ENCODE measurements around the gene PGM3.

GRCh38 chr6:81910519-81910893 is 158.0 kb upstream of the TENT5A start:
- PRO-cap, 4 experiments, result no peak in any of the 4 experiments
- RAMPAGE, long total RNA, 2 experiments, result no peak in any of the 2 experiments
- RRBS, result no CpG with 5 or more reads among the region's 3 CpGs

- PRO-cap, 4 experiments, result no peak in any of the 4 experiments
- RAMPAGE, long total RNA, 2 experiments, result no peak in any of the 2 experiments
Measured at GRCh38 chr6:81933827-81934078, 181.3 kb upstream of the TENT5A start.

GRCh38 chr6:81937169-81938143 is 185.0 kb upstream of the TENT5A start:
- PRO-cap, 4 experiments, result no peak in any of the 4 experiments
- RAMPAGE, long total RNA, 2 experiments, result no peak in any of the 2 experiments
- RRBS, result no CpG with 5 or more reads among the region's 6 CpGs

DNA sequence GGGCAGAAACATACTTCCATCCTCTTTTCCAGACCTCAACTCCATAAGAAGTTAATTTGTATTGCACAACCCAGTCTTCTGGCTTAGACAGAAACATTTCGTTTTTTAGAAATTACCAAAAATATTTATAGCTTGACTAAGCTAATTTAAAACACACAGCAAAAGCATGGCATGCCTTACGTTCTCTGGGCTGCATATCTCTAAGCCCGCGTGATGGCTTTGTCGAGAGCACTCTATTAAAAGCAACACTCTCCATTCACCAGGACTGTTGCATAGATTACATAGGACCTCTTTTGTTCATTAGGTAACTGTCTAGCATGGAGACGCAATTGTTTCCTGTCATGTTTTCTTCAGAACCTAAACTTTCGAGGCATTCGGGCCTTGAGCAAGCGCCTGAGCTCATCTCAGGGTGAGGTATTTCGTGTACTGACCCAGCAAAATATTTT is 104.5 kb downstream of the IBTK start:
- PRO-cap, 4 experiments, result no peak in any of the 4 experiments
- RAMPAGE, long total RNA, 2 experiments, result no peak in any of the 2 experiments
- RRBS, result no CpG with 5 or more reads among the region's 10 CpGs

- PRO-cap, 4 experiments, result no peak in any of the 4 experiments
- RAMPAGE, long total RNA, 2 experiments, result start-site peak on the minus strand in 1 of 2 experiments, at chr6:82172392-82172511 at its widest, 9 reads per replicate
- RRBS, result no CpG with 5 or more reads among the region's 3 CpGs
Measured at GRCh38 chr6:82172298-82172554, 75.3 kb downstream of the IBTK start.

GRCh38 chr6:82223781-82224474 is 23.6 kb downstream of the IBTK start:
- PRO-cap, 4 experiments, result no peak in any of the 4 experiments
- RAMPAGE, long total RNA, 2 experiments, result no peak in any of the 2 experiments
- RRBS, result no CpG with 5 or more reads among the region's 5 CpGs

GRCh38 chr6:82558524-82559071 is 195.0 kb downstream of the TPBG start:
- PRO-cap, 4 experiments, result no peak in any of the 4 experiments
- RAMPAGE, long total RNA, 2 experiments, result no peak in any of the 2 experiments
- RRBS, result no CpG with 5 or more reads among the region's 22 CpGs

DNA sequence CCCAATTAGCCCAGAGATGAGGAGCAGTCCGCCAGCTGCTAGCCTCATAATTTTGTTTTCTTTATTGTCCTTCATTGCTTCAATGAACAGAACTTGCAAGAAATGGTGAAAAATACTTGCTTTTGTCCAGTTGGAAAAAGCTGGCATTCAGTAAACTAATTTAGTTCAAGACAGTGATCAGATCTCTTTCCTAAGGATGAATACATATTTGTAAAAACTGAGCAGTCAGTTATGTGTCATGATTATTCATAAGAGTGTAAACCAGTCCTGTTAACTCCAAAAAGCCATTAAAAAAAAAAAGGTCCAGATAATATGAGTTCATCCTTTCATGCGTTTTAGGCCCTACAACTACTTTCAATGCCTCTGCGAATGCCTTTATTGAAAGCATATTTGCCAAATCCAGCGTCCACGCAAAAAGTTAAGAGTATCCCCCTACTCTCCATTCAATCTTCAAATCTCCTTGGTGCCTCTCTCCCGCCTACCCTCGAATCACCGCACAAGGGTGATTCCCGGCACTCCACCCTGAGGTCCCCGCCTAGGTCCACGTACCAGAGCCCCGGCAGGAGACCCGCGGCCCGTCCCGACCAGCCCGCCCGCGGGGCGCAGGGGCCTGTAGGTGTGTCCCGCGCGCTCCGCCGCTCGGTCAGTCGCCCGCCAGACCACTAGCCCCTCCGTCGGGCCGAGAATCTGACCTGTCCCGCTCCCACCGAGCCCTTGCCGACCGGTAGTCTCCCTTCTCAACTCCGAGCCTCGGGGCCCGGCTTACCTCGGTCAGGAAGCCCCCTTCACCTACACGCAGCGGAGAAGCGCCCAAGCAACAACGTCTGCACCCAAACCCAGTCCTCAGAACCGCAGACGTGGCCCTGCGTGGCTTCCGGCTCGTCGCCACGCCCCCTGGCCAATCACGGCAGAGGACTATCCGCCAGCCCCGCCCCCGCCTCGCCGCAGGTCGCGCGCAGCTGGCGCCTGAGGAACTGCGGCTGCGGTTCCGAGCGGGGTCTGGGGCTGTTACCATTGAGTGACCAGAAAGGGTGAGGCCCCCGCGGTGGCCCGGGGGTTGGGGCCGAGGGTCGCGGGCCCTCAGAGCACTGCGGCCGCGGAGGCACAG is at the start of gene PGM3:
TSS of gene PGM3 (minus strand) at position 853 of the 1,108 bp plus-strand sequence.
- PRO-cap, 4 experiments, result peak in 4 of 4 experiments; most common plus-strand start position 947 of the sequence (in 2); most common minus-strand start position 845 of the sequence (in 2)
- RAMPAGE, long total RNA, 2 experiments, result start-site peak on the plus strand in 1 of 2 experiments, centred at position 952 of the sequence, 345 reads per replicate; start-site peak on the minus strand in 1 of 2 experiments, centred at position 849 of the sequence, 273 reads per replicate
- RRBS, result 2% methylated on average over 17 of the region's 73 CpGs

GRCh38 chr6:83511788-83512170 is 555 bp upstream of the PRSS35 start:
- PRO-cap, 4 experiments, result no peak in any of the 4 experiments
- RAMPAGE, long total RNA, 2 experiments, result no peak in any of the 2 experiments
- RRBS, result 6% methylated on average over 3 of the region's 14 CpGs

- PRO-cap, 4 experiments, result no peak in any of the 4 experiments
- RAMPAGE, long total RNA, 2 experiments, result no peak in any of the 2 experiments
- RRBS, result no CpG with 5 or more reads among the region's 5 CpGs
Measured at GRCh38 chr6:83943559-83944201, 84.2 kb downstream of the CYB5R4 start.

DNA sequence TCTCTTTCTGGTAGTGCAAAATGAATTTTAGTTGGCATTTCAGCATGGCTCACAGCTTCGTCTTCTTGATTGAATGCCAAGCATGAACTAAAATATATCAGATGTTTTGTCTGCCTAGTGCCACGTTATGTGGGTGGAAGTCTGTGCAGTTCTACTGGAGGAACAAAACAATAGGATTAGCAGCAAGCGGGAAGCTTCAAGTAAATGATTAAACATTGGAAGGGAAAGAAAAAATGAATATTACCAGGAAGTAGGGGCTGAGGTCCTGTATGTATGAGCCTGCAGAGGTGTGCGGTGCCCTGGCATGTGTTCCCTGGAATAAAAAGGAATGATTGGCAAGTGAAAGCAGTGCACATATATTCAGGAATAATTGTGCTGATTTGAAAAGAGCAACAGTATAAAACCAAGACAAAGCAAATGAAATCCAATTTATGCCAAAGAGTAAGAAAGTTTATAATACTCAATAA is 6.7 kb upstream of the MRAP2 start:
- PRO-cap, 4 experiments, result no peak in any of the 4 experiments
- RAMPAGE, long total RNA, 2 experiments, result no peak in any of the 2 experiments
- RRBS, result no CpG with 5 or more reads among the region's 4 CpGs

- PRO-cap, 4 experiments, result no peak in any of the 4 experiments
- RAMPAGE, long total RNA, 2 experiments, result start-site peak on the minus strand in 1 of 2 experiments, at chr6:84163225-84163396 at its widest, 5 reads per replicate
- RRBS, result no CpG with 5 or more reads among the region's 2 CpGs
Measured at GRCh38 chr6:84163024-84163615, 64.3 kb downstream of the CEP162 start.

GRCh38 chr6:84411367-84411740 is 183.9 kb upstream of the CEP162 start:
- PRO-cap, 4 experiments, result peak in 1 of 4 experiments; most common minus-strand start chr6:84411494 (in 1)
- RAMPAGE, long total RNA, 2 experiments, result no peak in any of the 2 experiments
- RRBS, result no CpG with 5 or more reads among the region's 1 CpG

- PRO-cap, 4 experiments, result no peak in any of the 4 experiments
- RAMPAGE, long total RNA, 2 experiments, result no peak in any of the 2 experiments
- RRBS, result 63% methylated on average over 2 of the region's 18 CpGs
Measured at GRCh38 chr6:85061721-85062177, 297.4 kb upstream of the TBX18 start.

DNA sequence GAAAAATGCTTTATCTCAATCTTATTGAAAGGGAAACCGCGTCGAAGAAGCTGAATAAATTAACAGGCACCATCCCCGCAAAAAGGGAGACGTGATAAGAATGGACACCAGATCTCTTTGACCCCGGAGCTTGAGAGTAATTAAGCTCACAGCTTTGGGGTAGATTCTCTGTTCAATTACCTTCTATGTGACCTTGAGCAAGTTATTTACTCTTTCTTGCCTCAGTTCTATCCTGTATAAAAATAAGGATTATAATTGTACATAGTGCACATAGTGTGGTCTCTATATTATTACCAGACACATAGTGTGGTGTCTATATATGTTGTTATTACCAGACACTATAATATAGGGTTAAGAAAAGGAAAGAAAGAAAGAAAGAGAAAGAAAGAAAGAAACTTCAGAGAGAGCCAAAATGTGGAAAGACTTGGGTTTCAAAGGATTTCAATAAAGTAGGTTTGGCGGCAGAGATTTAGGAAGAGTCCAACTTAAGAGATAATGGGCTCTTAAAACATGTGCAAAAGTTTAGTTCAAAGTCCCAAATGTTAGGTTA is 1.1 kb downstream of the NT5E start:
- PRO-cap, 4 experiments, result no peak in any of the 4 experiments
- RAMPAGE, long total RNA, 2 experiments, result start-site peak on the plus strand in 1 of 2 experiments, centred at position 304 of the sequence, 15 reads per replicate
- RRBS, result no CpG with 5 or more reads among the region's 7 CpGs

GRCh38 chr6:85471113-85471745 is 21.3 kb downstream of the NT5E start:
- PRO-cap, 4 experiments, result no peak in any of the 4 experiments
- RAMPAGE, long total RNA, 2 experiments, result no peak in any of the 2 experiments
- RRBS, result no CpG with 5 or more reads among the region's 4 CpGs

DNA sequence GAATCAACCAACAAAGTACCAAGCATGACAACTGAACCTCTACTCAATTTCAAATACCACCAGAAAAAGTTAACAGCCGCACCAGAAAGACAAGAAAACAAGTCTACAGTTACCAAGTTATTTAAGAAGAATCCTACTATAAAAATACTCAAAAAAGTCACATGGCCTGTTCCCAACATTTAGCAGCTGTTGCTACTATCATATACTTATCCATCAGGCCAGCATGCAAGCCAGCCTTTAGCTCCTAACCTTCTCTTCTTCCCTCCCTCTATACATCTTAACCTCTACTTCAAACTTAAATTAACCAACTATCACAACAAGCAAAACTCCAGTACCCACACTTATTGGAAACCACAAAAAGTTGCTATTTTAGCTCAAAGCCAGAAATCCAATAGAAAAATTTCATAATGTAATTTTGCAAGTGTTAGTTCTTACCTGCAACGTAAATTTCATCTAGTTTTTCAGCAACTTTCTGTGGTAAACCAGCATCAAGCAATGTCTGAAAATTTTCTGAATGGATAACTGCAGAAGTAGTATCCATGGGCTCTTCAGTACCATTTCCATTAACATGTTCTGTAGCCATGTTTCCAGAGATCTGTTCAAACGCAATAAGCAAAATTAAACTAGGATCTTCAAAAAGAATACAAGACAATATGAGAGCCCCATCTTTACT is 1.7 kb downstream of the SYNCRIP start:
- PRO-cap, 4 experiments, result no peak in any of the 4 experiments
- RAMPAGE, long total RNA, 2 experiments, result no peak in any of the 2 experiments
- RRBS, result no CpG with 5 or more reads among the region's 3 CpGs

DNA sequence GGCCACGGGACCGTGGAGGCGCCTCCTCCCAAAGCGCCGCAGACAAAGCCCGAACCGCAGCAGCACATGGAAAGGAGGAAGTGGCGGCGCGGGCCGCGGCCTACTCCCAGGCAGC is 282 bp downstream of the SYNCRIP start:
- PRO-cap, 4 experiments, result no peak in any of the 4 experiments
- RAMPAGE, long total RNA, 2 experiments, result no peak in any of the 2 experiments
- RRBS, result no CpG with 5 or more reads among the region's 12 CpGs

DNA sequence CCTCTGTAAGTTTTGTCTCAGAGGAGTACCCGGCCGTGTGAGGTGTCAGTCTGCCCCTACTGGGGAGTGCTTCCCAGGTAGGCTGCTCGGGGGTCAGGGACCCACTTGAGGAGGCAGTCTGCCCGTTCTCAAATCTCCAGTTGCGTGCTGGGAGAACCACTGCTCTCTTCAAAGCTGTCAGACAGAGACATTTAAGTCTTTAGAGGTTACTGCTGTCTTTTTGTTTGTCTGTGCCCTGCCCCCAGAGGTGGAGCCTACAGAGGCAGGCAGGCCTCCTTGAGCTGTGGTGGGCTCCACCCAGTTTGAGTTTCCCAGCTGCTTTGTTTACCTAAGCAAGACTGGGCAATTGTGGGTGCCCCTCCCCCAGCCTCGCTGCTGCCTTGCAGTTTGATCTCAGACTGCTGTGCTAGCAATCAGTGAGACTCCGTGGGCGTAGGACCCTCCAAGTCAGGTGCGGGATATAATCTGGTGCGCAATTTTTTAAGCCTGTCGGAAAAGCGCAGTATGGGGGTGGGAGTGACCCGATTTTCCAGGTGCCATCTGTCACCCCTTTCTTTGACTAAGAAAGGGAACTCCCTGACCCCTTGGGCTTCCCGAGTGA is 414.6 kb upstream of the SYNCRIP start:
- PRO-cap, 4 experiments, result no peak in any of the 4 experiments
- RAMPAGE, long total RNA, 2 experiments, result no peak in any of the 2 experiments
- RRBS, result no CpG with 5 or more reads among the region's 14 CpGs

- PRO-cap, 4 experiments, result peak in 4 of 4 experiments; most common plus-strand start chr6:87156064 (in 1); most common minus-strand start chr6:87156187 (in 4)
- RAMPAGE, long total RNA, 2 experiments, result no peak in any of the 2 experiments
- RRBS, result no CpG with 5 or more reads among the region's 45 CpGs
Measured at GRCh38 chr6:87155831-87156832, 767 bp downstream of the ZNF292 start.

Measured in uterus (tissue), 7 donors.